ENCODE results near the gene MUC13.

GRCh38 chr3:124773526-124774177, 43.4 kb downstream of the UMPS start:
- PRO-cap, result no peak

- PRO-cap, result no peak
Observed at GRCh38 chr3:124816267-124816822, 70.8 kb downstream of the ITGB5 start.

- PRO-cap, result no peak
Observed at GRCh38 chr3:124821194-124821803, 65.9 kb downstream of the ITGB5 start.

DNA sequence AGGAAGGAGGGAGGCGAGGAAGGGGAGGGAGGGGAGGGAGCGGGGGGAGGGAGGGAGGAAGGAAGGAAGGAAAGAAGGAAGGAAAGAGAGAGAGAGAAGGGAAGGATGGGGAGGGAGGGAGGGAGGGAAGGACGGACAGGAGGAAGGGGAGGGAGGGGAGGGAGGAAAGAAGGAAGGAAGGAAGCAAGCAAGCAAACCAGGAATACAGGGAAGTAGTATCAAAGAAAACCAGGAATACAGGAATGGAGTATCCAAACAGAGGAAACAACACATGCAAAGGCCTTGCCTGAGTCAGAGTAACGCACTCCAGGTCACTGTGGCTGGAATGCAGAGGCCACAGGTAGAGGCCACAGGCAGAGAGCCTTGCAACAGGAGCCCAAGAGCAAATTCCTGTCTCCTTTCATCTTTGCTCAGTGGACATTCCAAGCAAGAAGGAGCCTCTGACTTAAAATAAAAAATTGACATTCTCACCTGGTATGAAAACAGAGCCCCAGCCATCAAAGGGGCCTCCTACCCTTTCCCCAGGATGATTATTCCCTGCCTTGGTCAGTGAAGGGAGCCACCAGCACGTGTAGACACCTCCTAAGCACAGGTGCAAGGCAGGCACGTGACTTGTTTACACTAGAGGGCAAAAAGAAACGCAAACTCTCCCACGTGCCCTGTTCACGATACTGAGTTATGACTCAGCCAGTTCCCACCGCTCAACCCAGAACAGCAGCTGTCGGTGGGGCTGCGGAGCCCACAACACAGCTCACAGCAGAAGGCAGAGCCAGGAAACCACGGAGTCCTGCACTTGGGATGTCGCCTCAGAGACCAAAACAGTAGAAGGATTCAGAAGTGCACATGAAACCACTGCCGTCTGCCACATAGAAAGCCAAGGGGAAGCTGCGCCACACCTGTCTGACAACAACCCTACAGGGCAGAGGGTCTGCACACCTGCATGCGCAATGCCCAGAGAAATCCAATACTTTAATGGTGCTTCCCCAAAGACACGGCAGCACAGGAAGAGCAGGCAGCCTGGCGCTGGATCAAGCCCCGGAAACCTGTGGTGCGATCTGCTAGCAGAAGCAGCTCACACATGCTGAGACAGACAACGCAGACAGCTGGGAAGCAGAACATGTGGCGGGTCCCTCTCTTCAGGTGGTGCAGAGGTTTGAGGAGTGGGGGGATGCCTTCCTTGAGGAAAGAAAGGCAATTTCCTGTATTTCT, 52.2 kb downstream of the ITGB5 start:
- PRO-cap, result no peak

GRCh38 chr3:124876357-124876934, 10.7 kb downstream of the ITGB5 start:
- PRO-cap, result no peak

- PRO-cap, result no peak
Observed at GRCh38 chr3:124912118-124912434, 22.5 kb downstream of the MUC13 start.

DNA sequence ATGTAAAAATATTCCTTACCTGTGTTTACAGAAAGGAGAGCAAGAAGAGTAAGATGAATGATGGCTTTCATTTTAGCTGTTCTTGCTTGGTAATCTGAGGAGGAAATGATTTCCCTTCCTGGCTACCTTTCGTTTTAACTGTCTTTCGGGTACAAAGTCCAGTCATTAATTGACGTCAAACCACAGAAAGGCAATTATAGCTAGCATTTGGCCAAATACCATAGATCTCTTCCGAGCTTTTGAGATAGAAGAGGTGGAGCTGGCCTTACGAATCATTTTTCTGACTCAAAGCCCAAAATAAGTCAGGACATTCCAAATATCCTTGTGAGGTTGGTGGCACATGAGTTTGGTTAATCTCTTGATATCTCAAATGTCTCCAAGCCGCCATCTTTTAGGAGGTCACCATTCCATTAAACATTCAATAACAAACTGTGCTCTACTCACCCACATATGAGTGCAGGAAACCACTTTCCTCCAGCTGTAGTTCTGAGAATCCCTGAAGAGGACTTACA, at the start of gene MUC13:
Gene MUC13, minus strand, starts transcription at position 110 of the 512 bp plus-strand sequence.
- PRO-cap, result no peak

- PRO-cap, result no peak
Observed at GRCh38 chr3:125129460-125130023, 73.7 kb upstream of the HEG1 start.

DNA sequence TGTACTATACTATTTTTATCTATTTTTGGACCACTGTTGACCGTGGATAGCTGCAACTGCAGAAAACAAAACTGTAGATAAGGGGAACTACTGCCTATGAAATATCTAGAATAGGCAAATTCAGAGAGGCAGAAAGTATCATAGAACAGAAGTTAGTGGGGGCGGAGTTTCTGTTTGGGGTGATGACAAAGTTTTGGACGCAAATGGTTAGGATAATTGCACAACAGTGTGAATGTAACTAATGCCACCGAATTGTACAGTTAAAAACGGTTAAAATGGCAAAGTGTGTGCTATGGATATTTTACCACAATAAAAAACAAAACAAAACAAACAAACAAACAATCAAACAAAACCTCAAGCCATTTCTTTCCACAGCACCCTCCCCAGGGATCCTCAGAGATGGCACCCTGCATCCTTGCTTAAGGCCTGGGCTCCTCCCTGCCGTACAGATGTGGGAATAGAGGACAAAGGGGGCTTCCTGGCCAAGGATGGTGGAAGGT, 66.4 kb downstream of the SLC12A8 start:
- PRO-cap, result no peak

- PRO-cap, result no peak
Observed at GRCh38 chr3:125154630-125155185, 57.8 kb downstream of the SLC12A8 start.

- PRO-cap, result no peak
Observed at GRCh38 chr3:125206934-125207415, 5.6 kb downstream of the SLC12A8 start.

- PRO-cap, result no peak
Observed at GRCh38 chr3:125207416-125207905, 5.1 kb downstream of the SLC12A8 start.

DNA sequence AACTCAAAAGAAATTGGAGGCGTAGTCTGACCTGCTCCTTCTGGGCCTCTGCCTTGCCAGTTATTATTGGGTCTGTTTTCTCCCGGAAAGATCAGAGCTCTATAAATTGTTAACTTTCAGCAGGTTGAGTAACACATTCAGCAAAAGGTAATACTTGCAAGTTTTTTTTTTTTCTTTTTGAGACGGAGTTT, 379 bp upstream of the SNX4 start:
- PRO-cap, result no peak

DNA sequence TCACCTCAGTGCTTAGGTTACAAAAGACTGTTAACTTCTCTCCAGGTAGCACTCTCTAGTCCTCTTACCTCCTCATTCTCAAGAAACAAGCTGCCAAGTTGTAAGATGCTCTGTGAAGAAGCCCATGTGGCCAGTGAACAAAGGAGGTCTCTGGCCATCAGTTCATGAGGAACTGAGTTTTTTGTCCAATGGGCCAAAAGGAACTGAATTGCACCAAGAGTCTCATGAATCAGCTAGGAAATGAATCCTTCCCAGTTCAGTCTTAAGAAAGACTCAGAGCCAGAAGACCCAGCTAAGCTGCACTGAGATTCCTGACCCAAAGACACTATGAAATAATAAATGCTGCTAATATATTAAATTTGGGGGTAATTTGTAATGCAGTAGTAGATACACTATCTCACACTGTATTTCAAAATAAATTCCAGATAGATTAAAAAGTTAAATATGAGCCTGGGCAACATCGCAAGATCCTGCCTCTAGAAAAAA, 3.9 kb downstream of the OSBPL11 start:
- PRO-cap, result no peak

DNA sequence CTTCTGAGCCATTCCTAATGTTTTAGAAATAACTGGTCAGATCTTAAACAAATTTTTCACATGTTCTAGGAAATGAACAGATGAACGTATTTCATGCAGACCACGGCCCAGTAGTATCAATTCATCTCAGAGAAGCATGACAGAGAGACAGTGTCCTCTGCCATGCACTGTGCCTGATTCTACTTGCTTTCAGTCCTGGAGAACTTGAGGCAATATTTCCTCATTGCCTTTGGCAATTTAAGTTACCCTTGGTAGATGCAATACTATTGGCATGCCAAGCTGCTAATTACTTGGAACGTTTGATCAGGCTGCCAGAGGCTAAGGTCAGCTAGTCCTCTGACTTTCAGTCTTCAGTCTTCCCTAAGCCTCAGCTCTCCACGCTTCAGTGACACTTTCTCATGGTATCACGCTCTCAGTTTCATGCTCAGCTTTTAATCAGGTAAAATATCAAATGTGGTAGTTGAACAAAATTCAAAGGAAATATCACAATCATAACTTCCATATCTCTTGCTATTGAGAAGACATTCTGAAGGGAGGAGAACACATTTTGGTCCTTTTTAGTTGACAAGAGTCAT, 13.1 kb upstream of the OSBPL11 start:
- PRO-cap, result no peak

DNA sequence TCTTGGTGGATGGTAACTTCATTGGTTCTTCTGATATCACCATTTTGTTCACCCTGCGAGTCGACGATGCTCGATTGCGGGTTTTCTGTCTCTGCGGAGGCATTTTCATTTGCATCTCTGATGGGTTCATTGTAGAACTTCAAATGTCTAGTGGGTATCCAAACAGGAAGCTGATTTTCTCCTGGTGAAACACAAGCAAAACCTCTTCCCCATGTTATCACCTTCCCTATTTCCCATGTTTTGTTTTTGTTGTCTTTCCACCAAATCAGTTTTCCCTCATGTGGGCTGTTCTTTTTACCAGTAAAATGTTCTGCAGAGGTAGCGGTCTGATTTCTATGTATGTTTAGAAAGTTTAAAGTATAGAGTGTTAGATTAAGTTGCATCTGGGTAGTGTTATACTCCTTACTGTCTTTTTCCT, 168.3 kb upstream of the ROPN1B start:
- PRO-cap, result no peak

GRCh38 chr3:125975225-125975702, 6.3 kb downstream of the ROPN1B start:
- PRO-cap, result no peak

DNA sequence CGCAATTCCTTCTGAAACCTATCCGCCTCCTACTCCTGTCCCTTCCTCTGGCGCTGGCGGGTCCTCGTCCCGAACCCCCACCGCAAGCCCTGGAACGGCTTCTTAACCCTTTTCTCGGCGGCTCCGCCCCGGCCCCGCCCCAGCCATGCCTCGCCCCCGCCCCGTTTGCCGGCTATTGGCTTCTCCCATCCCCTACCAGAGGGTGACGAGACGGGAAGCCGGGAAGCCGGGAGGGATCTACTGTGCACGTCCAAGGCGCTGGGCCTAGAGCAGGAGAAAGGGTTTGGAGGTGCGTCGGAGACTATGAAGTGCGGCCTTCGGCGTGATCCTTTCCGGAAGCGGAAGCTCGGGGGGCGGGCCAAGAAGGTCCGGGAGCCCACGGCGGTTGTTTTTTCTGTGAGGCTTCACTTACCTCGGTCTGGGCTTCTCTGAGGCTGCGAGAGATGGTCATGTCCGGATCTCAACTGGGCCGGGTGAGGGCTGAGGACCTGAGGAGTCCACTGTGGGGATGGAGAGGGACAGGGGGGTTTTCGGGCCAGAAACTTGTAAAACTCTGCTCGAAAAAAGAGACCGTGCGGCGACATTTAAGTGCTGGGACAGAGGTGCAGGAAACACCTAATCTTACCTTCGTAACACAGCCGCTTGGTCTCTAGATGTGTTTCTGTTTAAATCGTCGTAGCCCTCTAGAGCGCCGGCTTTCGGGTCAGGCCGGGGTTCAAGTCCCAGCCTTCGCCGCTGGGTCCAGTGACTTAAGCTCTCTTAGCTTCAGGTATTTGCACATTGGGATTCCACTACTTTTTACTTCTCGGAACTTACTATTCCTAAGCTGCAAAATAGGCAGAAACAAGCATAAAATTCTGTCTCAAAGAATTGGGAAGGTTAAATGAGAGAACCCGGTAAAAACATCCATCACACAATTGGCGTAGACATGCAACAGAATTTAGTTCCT, 21.5 kb downstream of the ROPN1B start:
- PRO-cap, result bidirectional peak, plus-strand start at position 407 of the sequence, minus-strand start at position 75 of the sequence

- PRO-cap, result no peak
Observed at GRCh38 chr3:126056443-126057775, 27.0 kb downstream of the SLC41A3 start.

- PRO-cap, result no peak
Observed at GRCh38 chr3:126060637-126060860, 23.4 kb downstream of the SLC41A3 start.